Tongue (tissue), 2 donors: Measurements from ENCODE around the genes RSPH3, MRPL18 and SLC22A2.

DNA sequence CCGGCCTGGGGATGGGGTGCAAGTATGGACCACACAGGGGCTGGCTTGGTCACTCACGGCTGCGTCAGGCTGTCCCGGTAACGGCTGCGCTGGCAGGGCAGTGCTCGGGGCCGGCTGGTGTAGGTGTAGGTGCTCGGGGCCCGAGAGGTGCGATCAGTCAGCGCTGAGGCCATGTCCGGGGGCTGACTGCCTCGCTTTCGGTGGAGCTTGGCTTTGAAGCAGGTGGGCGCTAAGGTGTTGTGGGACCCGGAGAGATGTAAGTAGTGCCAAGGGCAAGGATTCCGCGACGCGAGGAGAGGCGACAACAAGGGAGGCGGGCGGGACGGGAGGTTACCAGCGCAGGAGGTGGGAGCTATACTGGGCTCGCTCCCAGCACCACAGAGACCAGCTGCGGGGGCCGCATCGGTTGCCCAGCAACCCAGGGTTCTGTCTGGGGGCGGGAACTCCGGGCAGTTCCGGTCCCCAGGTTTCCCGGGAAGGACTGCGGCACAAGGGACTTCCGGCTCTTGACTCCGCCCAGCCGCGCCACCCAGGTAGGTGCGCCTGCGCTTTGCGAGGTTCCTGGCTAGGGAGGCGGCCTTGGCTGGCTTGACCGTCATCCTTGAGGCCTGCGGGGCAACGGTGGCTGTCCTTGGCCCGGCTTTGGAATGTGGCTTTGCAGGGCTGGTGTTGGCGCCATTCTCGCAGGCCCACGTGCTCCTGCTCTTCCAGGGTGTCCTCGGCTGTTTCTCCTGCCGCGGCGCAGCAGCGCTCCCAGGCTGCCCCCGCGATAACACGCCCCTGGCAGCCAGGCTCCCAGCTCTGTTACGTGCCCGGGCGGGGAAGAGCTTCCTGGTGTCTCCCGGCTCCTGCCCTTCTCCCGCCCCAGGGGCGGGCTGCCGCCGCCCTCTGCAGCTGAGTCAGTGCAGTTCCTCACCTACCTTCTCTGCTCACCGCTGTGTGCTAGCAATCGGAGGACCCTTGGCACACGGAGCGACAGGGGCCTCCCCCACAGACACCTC lies at the start of gene RSPH3:
Gene RSPH3 (minus strand): TSS at position 825 of the 1,001 bp plus-strand sequence.
- RAMPAGE, long total RNA = start-site peak on the minus strand centred at position 428 of the sequence, 208 bp wide, 16 and 16 reads in 2 replicates

DNA sequence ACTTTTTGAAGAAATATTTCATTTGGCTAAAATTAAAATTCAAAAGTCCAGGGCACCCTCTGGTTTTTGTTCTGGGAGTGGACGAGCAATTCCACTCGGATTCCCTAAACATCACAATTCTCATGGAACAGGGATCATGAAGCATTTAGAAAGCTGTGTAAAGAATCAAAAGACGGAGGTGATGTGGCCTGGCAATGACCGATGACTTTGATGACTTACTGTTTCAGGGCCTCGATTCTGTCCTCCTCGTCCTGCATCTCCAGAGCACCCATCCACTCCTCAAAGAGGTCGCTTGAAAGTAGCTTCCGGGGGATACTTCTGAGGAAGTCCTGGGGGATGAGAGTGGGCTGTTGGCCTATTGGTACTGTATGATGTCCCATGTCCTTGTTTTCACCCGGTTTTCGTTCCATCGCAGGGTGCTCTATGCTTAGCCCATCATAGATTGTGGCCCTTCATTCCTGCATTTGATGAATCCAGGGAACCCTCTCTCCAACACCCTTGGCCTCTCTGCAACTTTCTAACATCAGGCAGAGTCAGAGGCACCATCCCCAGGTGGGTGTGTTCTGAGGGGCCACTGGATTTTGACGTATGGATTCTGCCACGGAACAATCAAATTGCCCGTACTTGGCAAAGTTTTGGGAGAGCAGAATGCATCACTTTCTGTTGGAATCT lies 4.2 kb downstream of the TAGAP start:
- RAMPAGE, long total RNA = no peak

GRCh38 chr6:159107249-159108172 lies 61.7 kb upstream of the FNDC1 start:
- RAMPAGE, long total RNA = no peak

- RAMPAGE, long total RNA = no peak
These were observed 54.6 kb upstream of the FNDC1 start for GRCh38 chr6:159114631-159115004.

- RAMPAGE, long total RNA = no peak
These were observed 14.4 kb upstream of the WTAP start for GRCh38 chr6:159712694-159713477.

DNA sequence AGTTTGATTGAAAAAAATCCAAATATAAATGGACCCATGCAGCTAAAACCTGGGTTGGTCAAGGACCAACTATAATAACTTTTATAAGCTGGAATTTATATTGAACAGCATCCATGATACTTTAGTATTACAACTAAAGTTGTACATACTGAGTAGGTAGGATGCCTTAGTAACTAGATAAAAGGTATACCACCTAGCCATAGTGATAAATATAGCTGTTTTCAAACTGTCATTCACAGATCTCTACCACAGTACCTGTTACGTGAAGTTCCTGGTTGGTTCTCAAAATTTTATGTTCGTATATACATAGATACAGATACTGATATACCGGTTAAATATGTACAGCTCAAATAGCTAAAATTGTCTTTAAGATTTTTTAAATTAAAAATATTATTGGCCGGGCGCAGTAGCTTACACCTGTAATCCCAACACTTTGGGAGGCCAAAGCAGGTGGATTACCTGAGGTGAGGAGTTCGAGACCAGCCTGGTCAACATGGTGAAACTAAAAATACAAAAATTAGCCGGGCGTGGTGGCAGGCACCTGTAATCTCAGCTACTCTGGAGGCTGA lies 4.9 kb downstream of the WTAP start:
- RAMPAGE, long total RNA = no peak

- RAMPAGE, long total RNA = no peak
These were observed 9.1 kb upstream of the ACAT2 start for GRCh38 chr6:159752501-159753343.

DNA sequence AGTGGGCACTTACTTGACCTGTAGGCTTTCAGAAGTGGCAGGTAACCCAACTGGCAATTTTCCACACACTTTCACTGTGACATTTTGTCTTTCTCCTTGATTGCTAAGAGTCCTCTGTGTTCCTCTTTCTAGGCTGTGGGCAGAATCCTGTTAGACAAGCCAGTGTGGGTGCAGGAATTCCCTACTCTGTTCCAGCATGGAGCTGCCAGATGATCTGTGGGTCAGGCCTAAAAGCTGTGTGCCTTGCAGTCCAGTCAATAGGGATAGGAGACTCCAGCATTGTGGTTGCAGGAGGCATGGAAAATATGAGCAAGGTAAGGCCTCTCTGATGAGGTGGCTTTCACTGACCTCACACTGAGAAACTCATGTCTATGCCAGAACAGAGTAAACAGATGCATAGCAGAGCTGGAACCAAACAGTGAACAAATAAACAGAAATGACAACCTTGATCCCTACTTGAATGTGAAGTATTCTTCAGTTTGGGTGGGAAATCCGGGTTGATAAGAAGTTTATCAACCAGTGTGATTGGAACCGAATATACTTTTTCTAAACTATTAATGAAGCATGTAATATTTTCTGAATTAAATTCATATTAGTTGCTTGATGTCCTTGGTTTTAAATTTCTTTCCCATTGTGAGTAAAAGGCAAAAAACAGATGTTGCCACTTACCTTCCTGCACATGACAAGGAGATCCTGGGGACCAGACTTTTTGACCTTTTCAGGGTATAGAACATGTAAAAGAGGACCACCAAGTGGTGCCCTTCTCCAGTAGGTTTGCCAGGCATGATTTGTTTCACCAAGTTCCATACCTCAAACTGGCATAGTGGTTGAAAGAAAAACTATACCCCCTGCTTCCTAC lies 5.3 kb downstream of the ACAT2 start:
- RAMPAGE, long total RNA = no peak

DNA sequence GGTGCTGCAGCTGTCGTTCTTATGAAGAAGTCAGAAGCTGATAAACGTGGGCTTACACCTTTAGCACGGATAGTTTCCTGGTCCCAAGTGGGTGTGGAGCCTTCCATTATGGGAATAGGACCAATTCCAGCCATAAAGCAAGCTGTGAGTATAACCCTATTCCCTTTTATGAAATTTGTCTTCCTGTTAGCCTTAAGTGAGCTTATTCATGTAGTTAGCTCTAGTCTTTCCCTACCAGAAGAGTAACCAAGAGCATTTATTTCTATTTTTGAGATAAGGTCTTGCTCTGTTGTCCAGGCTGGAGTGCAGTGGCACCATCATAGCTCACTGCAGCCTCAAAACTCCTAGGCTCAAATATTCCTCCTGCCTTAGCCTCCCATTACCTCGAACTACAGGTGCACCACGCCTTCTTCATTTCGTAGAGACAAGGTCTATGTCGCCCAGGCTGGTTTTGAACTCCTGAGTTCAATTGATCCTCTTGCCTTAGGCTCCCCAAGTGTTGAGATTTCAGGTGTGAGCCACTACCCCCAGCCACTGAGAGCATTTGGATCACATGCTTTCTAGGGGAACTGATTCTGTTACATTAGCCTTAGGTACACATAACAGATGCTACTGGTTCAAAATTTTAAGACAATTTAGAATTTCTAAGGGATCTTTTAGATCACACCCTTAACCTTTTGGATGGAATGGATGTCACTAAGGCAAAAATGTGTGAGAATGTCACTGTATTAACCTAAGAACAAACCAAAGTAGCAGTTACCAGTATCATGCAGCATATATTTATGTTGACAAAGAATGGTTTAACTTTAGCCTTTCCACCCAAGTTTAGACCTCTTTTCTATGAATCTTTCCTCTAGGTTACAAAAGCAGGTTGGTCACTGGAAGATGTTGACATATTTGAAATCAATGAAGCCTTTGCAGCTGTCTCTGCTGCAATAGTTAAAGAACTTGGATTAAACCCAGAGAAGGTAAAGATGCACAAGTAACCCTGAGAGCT lies 11.8 kb downstream of the TCP1 start:
- RAMPAGE, long total RNA = no peak

- RAMPAGE, long total RNA = start-site peak on the plus strand at chr6:159790465-159790506, 415 and 392 reads in 2 replicates
These were observed at the start of gene MRPL18 for GRCh38 chr6:159790381-159790651. MRPL18 (plus strand) TSS chr6:159790467.

- RAMPAGE, long total RNA = no peak
These were observed 36.5 kb downstream of the PNLDC1 start for GRCh38 chr6:159836318-159837168.

GRCh38 chr6:160077970-160078649 lies 43.5 kb upstream of the SLC22A1 start:
- RAMPAGE, long total RNA = no peak

GRCh38 chr6:160079191-160080242 lies 42.1 kb upstream of the SLC22A1 start:
- RAMPAGE, long total RNA = no peak

DNA sequence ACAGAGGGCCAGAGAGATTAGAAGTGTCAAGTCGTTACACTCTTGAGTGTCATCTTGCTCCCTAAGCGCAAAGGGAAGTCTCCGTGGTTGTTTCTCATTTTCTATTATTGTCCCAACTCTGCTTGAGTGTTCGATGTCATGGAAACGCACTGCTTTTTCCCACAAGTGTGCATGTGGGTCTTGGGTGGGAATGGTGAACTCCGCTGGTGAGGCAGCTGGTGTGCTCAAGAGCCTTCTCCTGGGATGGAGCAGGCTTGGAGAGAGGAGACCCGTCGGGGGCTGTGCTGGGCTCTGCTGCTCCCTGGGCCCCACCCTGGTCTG lies 20.0 kb upstream of the SLC22A1 start:
- RAMPAGE, long total RNA = no peak

- RAMPAGE, long total RNA = no peak
These were observed 1.5 kb upstream of the SLC22A1 start for GRCh38 chr6:160120168-160120472.

DNA sequence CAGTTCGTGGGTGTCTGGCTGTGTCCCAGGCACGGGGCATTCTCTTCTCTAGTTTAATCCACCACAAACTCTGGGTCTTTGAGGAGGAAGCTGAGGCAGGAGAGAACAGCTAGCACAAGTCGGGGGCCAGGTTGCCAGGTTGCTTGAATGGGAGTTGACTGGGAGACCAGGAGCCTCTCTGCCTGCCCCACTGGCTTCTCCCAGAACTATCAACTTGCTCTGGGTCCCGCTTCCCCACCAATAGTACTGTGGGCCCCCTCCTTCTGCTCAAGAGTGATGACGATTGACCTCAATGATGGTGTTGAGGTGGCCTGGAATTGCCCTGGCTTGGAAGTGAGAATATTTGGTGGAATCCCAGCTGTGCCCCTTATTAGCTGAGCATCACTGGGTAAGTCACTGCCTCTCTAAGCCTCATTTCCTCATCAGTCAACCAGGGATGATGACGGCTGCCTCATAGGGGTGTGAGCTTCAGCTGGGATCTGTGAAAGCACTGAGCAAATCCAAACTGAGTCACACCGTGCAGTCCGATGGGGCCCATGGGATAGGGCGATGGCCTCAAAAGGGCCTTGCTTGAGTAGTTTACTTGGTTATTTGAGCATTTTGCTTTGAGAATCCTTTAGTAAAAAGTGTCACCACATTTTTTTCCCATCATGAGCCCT lies 972 bp downstream of the SLC22A1 start:
- RAMPAGE, long total RNA = no peak

- RAMPAGE, long total RNA = no peak
These were observed 2.5 kb downstream of the SLC22A1 start for GRCh38 chr6:160123888-160124792.

GRCh38 chr6:160139449-160140190 lies 18.0 kb downstream of the SLC22A1 start:
- RAMPAGE, long total RNA = no peak

DNA sequence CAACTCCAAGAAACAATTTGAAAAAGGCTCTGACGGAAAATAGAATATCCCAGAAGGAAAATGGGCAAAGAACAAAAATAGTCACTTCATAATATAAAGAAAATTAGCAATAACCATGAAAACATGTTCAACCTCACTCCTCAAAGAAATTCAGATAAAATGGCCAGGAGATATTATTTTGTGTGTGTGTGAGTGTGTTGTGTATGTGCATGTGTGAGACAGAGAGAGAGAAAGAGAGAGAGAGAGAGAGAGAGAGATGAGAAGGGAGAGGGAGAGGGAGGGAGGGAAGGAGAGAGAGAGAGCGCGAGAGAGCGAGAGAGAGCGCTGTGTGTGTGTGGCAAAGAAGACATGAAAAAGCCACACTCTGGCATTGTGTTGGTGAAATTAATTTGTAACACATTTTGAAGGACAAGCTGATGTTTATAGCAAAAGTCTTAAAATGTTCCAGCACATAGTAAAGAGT lies 56.5 kb downstream of the SLC22A1 start:
- RAMPAGE, long total RNA = no peak

- RAMPAGE, long total RNA = no peak
These were observed at the start of gene SLC22A2 for GRCh38 chr6:160258707-160259248. SLC22A2 (minus strand) TSS chr6:160258821.